Kidney (tissue), 2 donors: ENCODE measurements around a stretch of chr4.

DNA sequence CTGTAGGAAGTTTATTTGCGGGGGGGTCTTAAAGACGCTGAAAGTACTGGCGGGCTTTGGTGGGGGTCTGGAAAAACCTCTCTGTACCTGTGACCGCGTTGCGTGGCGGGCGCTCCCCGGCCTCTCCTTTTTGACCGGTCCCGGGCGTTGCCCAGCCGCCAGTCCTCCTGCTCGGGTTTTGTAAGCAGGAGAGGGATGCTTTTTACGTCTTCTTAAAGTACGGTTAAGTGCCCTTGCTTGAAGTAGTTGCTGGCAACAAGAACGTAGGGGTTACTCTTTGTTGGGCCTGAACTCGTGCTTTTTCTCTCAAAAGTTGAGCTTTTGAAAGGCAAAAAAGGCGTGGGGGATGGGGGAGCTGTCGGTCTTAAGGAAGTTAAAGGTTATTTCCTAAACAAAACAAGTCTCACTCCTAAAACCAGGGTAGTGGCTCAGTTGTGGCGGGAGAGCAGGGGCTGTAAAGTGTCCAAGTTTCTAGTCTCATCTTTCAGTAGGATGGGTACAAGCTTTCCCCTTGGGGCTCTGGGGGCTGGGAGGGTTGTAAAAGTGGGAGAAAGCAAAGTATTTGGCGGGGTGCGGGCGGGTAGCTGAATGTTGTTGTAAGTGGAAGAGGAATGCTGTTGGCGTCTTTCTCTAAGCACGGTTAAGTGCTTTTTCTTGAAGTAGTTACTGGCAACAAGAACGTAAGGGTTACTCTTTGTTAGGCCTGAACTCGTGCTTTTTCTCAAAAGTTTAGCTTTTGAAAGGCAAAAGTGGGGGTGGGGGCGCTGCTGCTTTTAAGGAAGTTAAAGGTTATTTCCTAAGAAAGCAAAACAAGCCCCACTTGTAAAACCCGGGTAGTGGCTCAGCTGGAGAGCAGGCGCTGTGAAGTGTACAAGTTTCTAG is 797 bp upstream of the WDR1 start:
- PRO-cap: bidirectional peak, plus-strand start at position 431 of the sequence, minus-strand start at position 163 of the sequence; bidirectional peak, plus-strand start at position 591 of the sequence, minus-strand start at position 489 of the sequence
- RRBS: no CpG with 5 or more reads among the region's 31 CpGs

GRCh38 chr4:10118976-10119500 is 2.4 kb upstream of the WDR1 start:
- PRO-cap: no peak
- RRBS: no CpG with 5 or more reads among the region's 13 CpGs

GRCh38 chr4:10734716-10735122 is 50.2 kb upstream of the CLNK start:
- PRO-cap: no peak
- RRBS: no CpG with 5 or more reads among the region's 5 CpGs

GRCh38 chr4:12609228-12609865 is 874.8 kb downstream of the RAB28 start:
- PRO-cap: no peak
- RRBS: 93% methylated on average over 5 of the region's 33 CpGs

DNA sequence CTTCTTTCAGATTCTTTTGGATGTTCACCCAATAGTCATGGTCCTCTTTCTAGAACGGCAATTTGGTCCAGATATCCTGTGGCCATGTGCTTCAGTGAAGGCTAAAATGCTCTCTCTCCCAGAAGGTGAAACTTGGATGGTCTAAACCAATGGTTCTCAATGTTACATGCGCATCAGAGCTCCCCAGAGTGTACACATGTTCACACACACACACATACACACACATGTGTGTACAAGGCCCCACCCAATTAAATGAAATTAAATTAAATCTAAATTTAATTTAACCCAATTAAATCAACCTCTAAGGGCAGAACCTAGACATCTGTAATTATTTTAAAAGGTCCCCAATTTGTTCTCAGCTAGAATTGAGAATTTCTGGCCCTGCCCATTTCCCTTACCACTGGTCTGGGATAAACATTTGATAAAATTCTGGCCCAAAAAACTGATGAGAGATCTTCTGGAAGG is 127.3 kb downstream of the RAB28 start:
- PRO-cap: no peak
- RRBS: no CpG with 5 or more reads among the region's 2 CpGs

GRCh38 chr4:13363950-13364553 is 120.1 kb downstream of the RAB28 start:
- PRO-cap: no peak
- RRBS: no CpG with 5 or more reads among the region's 2 CpGs

DNA sequence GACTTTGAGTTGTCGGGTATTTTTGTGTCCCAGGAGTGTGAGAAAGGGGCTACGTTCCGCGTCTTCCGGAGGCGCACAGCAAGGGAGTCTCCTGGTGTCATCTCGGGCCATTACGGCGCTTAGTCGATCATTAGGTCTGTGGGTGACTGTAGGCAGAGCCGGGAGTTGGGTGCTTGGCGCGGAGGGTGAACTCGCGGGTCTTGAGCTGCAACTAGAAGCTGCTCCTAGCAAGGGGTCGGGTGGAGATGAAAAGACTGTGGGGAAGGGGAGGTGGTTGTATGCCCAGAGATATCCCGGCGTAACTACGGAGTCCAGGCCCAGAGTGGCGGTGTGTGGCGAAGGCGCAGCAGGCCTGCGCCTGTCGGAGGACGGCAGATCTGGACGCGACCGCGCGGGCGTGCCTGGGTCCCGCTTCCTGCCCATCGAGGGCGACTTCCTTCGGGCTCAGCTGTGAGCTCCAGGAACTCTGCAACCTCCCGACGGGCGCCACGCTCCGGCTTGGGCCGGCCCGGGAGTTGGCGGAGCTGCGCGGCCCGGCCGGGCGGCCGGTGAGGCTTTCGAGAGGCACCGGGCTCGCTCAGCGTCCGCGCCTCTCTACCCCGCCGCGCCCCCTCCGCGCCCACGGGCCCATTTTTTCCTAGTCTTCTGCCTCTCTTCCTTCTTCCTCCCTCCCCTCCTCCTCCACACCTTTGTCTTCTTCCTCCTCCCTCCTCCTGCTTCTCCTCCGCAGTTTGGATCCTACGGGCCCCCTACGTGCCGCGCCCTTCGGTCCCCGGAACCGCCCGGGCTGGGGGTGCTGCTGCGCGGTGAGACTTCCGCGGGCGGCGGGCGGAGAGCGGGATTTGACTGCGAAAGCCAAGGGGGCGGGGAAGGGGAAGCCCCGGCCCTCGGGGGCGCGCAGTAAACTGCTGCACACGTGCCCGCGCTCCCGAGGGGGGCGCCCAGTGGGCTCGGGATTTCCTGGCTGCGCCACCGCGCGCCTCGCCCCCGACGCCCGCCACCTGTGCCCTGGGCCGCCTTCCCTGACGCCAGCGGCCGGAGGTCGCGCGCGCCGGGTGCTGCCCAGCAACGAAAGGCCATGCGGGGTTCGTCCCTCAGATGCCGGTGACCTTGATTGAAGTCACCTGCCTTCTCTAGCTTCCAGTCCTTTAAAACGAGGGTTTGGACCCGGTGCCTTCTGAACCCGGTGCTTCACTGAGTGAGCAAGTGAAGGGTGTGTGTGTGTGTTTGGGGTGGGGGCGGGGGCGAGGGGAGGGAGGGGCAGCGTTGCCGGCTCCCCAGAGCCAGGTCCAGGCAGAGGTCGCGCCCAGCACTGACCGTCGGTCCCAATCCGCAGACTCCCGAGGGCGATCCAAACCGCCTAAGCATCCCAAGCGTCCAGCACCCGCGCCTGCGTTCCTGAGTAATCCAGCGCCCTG is 3.1 kb upstream of the NKX3-2 start:
- PRO-cap: no peak
- RRBS: 6% methylated on average over 31 of the region's 131 CpGs

- PRO-cap: no peak
- RRBS: no CpG with 5 or more reads among the region's 13 CpGs
Measured at GRCh38 chr4:13549271-13549656, 5.0 kb upstream of the NKX3-2 start.

DNA sequence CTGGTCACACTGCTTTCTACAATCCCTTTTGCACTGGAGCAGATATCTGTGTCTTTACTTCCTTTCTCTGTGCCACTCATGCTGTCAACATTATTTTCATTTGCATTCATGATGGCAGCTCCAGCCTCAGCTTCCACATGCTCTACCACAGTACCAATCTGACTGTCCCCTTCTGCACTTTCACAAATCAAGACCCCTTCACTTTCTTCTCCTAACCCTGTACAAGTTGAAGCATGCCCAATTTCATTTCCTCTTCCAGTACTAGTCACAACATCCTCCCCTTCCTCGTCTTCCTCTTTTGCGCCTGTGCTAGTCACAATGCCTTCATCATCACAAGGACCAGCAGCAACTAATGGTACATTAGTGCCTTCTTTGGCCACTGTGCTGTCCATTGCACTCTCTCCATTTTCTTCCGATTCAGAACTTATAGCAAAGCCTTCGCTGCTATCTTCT is 26.5 kb downstream of the BOD1L1 start:
- PRO-cap: no peak
- RRBS: no CpG with 5 or more reads among the region's 4 CpGs

GRCh38 chr4:13698454-13698653 is 70.8 kb upstream of the BOD1L1 start:
- PRO-cap: no peak
- RRBS: no CpG with 5 or more reads among the region's 1 CpG

GRCh38 chr4:15001021-15001900 is 1.0 kb upstream of the CPEB2 start:
- PRO-cap: bidirectional peak, plus-strand start at chr4:15001534, minus-strand start at chr4:15001325
- RRBS: 1% methylated on average over 11 of the region's 37 CpGs

- PRO-cap: bidirectional peak, plus-strand start at chr4:15002481, minus-strand start at chr4:15001996
- RRBS: 1% methylated on average over 31 of the region's 64 CpGs
Measured at GRCh38 chr4:15001901-15002398, 331 bp upstream of the CPEB2 start.

DNA sequence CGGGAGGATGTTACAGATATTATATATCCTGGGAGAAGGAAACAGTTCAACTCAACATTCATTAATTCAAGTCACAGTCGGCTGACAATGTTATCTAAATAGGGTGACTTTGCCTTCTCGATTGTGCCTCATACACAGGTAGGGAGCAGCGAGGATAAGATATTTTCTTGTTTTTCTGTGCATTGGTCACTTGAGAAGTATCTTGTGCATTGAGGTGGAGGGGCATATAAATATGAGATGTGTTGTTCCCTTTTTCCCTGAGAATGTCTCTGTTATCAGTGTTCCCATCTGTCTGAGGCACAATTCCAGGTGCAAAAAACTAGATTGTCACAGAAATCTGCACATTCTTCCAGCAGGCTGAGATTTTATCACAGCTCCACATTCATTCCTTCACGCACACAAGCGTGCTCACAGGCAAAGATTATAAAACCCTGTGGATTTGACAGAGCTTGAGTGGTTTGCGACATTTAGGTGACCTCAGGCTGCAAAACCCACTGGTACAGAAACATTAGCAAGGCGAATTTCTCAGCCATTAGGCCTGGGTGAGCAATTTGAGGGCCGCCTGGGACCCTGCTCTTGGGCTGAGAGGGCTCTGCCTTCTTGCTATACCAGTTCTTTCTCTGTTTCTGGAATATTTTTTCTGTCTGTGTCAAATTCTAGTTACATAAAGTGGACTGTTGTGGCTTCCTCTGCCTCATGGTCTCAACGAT is 86.9 kb upstream of the C1QTNF7 start:
- PRO-cap: no peak
- RRBS: no CpG with 5 or more reads among the region's 10 CpGs

- PRO-cap: no peak
- RRBS: no CpG with 5 or more reads among the region's 4 CpGs
Measured at GRCh38 chr4:15593573-15594149, 61.5 kb downstream of the FBXL5 start.

DNA sequence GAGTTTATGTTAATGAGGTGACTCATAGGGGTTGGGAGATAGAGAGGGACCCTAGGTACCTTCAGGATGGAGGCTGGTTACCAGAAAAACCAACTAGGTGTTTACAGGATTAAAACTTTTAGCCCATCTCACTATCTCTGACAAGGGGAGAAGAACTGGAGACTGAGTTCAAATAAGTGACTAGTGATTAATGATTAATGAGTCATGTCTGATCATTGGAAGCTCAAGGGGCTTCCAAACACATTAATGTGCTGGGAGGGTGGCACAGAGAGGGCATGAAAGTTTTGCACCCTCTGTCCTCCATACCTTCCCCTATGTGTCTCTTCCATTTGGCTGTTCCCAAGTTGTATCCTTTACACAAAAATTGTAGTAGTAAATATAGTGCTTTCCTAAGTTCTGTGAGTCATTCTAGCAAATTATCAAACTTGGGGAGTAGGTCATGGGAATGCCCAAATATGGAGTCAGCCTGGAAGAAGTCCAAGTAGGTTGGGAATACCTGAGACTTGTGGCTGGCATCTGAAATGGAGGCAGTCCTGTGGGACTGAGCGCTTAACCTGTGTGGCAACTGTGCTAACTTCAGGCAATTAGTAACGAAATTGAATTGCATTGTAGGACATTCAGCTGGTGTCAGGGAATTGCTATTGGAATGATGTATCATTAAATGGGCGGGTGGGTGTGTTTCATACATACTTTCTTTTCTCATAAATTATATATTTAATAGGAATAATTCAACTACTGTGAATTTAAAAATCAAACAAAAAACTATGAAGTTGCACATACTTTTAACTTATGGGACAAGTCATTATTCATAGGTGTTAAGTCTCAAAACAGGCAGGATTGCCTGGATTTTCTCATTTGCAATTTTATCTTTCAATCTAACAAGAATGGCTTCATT is 4.0 kb upstream of the FAM200B start:
- PRO-cap: no peak
- RRBS: no CpG with 5 or more reads among the region's 3 CpGs

GRCh38 chr4:15756150-15756749 is 21.9 kb upstream of the CD38 start:
- PRO-cap: no peak
- RRBS: no CpG with 5 or more reads among the region's 9 CpGs

DNA sequence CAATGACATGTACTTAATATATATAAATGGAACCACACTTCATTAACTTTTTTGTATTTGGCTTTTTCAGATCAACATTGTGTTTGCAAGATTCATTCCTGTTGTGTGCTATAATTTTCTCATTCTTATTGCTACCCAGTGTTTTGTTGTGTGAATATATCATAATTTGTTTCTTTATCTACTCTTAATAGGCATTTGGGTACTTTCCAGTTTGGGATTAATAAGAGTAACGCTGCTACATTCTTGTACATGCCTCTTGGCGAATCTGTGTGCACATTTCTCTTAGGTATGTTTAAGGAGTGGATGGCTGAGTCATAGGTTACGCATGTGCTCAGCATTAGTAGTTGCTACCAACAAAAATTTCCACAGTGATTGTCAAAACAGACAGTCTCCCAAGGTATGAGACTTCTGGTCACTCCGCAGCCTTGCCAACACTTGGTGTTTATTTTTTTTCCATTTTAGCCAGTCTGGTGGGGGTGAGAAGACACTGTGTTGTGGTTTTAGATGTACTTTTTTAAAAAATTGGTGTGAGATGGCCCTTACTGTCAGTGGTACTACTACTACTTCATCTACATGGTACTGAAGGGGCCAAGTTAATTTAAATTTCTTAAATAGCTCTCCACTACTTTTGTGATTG is 44.6 kb downstream of the FGFBP1 start:
- PRO-cap: no peak
- RRBS: no CpG with 5 or more reads among the region's 4 CpGs

- PRO-cap: no peak
- RRBS: no CpG with 5 or more reads among the region's 10 CpGs
Measured at GRCh38 chr4:15935529-15936448, 2.8 kb downstream of the FGFBP1 start.

- PRO-cap: no peak
- RRBS: no CpG with 5 or more reads among the region's 8 CpGs
Measured at GRCh38 chr4:16025229-16025760, 58.5 kb downstream of the PROM1 start.

GRCh38 chr4:16033260-16033733 is 50.5 kb downstream of the PROM1 start:
- PRO-cap: no peak
- RRBS: no CpG with 5 or more reads among the region's 9 CpGs